Spleen (tissue), 7 donors: ENCODE measurements around a stretch of chr11.

GRCh38 chr11:1873072-1874135 lies 18.3 kb downstream of the PRR33 start:
- PRO-cap, 4 experiments, result peak in 1 of 4 experiments; most common plus-strand start chr11:1873406 (in 1); most common minus-strand start chr11:1873282 (in 1)
- RAMPAGE, long total RNA, 4 experiments, result no peak in any of the 4 experiments

GRCh38 chr11:1888217-1888770 lies 3.4 kb downstream of the PRR33 start:
- PRO-cap, 4 experiments, result no peak in any of the 4 experiments
- RAMPAGE, long total RNA, 4 experiments, result no peak in any of the 4 experiments

DNA sequence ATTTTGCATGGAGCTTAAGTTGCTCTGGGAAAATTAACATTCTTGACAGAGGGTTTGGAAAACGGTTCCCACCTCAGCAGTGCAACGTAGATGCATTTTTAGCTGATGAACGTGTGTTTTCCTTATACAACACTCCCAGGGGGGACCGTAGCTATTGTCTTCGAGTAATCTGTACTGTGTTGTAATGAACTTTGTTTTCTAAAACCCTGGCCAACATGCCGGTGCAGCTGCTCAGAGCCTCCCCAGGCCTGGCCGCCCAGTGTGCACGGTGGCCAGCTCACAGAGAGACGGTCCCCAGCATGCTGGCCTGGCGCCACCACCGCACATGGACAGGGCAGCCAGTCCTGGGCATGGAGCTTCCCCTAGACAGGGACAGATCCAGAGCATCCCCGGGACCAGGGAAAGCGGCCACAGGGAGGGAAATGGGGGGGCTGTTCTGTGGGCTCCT lies 2.1 kb downstream of the TNNT3 start:
- PRO-cap, 4 experiments, result no peak in any of the 4 experiments
- RAMPAGE, long total RNA, 4 experiments, result no peak in any of the 4 experiments

GRCh38 chr11:1943631-1944267 lies 3.4 kb upstream of the MRPL23 start:
- PRO-cap, 4 experiments, result no peak in any of the 4 experiments
- RAMPAGE, long total RNA, 4 experiments, result no peak in any of the 4 experiments

GRCh38 chr11:2128840-2129493 lies 10.2 kb downstream of the IGF2 start:
- PRO-cap, 4 experiments, result no peak in any of the 4 experiments
- RAMPAGE, long total RNA, 4 experiments, result no peak in any of the 4 experiments

DNA sequence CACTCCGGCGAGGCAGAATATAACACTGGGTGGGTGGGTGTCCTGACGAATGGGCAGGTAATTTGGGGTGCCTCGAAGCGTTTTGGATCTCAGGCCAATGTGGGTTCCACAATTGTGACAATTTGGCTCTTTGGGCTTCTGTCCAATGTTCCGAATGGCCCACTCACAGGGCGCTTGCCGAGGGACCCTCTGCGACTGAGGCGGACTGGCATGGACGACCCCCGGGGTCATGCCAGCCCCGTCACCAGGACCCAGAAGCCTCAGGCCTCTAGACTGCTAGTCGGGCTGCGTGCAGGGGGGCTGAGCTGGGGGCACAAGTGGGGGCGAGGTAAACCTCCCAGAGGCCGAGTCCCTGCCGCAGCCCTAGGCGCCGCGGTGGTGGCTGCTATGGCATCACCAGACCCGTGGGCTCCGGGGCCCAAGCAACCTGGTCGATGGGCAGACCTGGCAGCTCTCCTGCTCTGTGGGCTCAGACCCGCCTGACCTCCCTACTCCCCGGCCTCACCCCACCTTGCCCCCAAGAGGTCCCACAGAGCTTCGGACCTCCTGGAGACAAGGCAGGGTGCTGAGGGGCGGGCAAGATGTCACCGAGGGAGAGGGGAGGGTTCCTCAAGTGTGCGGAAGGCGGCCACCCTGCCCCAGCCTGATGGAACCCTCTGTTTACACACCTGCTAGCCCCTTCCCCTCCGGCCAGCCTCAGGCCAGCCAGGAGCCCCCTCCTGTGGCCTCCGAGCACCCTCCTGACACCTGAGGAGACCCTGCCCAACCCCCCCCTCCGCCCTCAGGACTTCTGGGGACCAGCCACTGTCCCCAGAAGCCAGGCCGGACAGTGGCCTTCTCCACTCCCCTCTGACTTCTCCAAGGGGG lies 9.5 kb downstream of the IGF2 start:
- PRO-cap, 4 experiments, result no peak in any of the 4 experiments
- RAMPAGE, long total RNA, 4 experiments, result no peak in any of the 4 experiments

GRCh38 chr11:2157344-2157785 lies 3.6 kb downstream of the INS start:
- PRO-cap, 4 experiments, result no peak in any of the 4 experiments
- RAMPAGE, long total RNA, 4 experiments, result no peak in any of the 4 experiments

GRCh38 chr11:2161361-2161807 lies 375 bp upstream of the INS start:
- PRO-cap, 4 experiments, result no peak in any of the 4 experiments
- RAMPAGE, long total RNA, 4 experiments, result no peak in any of the 4 experiments

DNA sequence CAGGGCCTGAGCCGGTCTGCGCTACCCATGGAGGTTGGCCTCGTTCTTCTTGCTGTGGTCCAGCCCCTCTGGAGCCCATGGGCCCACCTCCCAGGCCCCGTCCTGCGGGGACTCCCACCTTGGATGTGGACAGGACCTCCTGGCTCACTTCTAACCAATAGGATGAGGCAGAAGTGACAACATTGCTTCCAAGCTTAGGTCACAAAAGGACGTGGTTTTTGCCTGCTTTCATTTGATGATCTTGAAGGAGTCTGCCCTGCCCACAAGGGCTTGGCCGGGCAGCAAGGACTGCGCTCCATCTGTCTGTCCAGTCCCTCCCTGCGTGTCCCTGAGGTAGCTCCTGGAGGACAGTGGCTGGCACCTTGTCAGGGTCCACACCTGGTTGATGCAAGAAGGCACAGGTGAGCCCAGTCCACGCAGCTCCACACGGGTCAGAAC lies 38.5 kb upstream of the TH start:
- PRO-cap, 4 experiments, result no peak in any of the 4 experiments
- RAMPAGE, long total RNA, 4 experiments, result no peak in any of the 4 experiments

DNA sequence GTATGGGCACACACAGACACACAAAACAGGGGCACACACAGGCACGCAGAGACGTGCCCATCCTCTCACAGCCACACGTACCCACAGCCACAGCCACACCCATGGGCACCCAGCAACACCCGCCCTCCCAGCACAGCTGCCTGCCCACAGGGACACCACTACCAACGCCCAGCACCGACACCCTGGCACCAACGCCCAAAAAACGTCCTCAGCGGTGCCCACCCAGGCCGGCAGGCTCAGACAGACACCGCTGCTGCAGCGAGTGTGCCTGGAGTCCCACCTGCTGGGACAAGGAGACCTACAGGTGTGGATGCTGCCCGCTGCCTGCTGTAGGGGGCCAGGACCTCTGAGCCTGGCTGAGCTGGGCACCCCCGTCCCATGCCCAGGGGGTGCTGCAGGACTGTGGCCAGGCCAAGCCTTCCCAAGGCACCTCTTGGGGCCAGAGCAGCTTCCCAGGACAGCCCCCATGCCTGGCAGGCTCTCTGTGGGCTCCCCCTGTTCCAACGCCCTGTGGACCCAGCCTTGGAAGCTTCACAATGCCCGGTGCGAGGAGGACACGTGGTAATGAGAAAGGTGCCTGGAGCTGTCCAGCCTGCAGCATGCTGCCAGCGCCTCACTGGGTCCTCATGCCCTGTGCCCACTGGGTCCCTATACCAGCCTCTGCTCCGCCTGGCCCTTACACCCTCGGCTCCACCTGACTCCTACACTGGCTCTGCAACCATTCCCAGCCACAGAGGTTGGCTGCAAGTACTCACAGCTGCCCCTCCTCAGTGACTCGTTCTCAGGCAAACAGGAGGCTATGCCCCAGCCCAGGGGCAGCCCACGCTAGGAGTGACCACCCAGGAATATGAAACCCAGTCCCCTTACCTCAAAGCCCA lies 45.8 kb upstream of the TH start:
- PRO-cap, 4 experiments, result no peak in any of the 4 experiments
- RAMPAGE, long total RNA, 4 experiments, result no peak in any of the 4 experiments

DNA sequence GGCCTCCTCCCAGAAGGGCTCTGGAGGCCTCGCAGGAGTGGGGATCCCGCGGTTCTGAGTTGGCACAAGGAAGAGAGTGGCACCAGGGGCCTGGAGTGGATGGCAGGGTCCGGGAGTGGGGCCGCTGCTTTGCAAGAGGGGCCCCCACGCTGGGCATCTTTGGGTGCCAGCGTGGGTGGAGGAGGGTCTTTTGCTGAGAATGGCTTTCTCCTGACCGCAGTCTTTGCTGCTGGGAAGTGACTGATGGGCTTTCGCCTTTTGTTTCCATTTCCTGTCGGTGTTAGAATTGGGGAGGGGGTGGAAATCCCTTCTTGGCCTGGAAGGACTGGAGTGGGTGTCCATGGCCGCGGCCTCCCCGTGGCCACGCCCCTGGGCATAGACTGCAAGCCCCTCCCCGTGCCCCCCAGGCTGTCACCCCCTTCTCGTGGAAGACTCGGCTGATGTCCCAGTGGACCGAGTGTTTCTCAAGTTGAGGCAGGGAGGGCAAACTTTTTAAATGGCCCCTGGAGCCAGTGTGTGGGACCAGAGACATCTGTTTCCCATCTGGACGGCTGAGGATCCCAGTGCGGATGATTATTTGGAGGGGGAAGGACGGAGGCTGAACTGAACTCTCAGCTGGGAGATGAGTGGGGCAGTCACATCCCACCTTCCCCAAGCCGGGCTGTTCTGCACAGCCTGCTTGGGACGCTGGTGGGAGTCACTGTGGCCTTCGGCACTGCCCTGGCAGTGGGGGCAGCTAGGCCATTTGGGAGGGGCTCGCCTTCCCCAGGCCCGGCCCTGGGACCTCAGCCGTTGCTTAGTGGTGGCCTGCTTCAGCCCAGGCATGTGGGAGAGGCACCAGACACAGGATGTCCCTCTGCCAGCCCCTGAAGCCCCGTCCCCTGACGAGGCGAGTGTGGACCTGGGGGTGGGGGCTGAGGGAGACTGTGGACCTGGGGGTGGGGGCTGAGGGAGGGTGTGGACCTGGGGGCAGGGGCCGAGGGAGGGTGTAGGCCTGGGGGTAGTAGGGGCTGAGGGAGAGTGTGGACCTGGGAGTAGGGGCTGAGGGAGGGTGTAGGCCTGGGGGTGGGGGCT lies 1.5 kb downstream of the CD81 start:
- PRO-cap, 4 experiments, result peak in 3 of 4 experiments; most common plus-strand start position 824 of the sequence (in 2); most common minus-strand start position 220 of the sequence (in 1)
- RAMPAGE, long total RNA, 4 experiments, result start-site peak on the plus strand in 3 of 4 experiments, centred at positions 795 to 818 of the sequence, 31 to 59 reads per replicate

DNA sequence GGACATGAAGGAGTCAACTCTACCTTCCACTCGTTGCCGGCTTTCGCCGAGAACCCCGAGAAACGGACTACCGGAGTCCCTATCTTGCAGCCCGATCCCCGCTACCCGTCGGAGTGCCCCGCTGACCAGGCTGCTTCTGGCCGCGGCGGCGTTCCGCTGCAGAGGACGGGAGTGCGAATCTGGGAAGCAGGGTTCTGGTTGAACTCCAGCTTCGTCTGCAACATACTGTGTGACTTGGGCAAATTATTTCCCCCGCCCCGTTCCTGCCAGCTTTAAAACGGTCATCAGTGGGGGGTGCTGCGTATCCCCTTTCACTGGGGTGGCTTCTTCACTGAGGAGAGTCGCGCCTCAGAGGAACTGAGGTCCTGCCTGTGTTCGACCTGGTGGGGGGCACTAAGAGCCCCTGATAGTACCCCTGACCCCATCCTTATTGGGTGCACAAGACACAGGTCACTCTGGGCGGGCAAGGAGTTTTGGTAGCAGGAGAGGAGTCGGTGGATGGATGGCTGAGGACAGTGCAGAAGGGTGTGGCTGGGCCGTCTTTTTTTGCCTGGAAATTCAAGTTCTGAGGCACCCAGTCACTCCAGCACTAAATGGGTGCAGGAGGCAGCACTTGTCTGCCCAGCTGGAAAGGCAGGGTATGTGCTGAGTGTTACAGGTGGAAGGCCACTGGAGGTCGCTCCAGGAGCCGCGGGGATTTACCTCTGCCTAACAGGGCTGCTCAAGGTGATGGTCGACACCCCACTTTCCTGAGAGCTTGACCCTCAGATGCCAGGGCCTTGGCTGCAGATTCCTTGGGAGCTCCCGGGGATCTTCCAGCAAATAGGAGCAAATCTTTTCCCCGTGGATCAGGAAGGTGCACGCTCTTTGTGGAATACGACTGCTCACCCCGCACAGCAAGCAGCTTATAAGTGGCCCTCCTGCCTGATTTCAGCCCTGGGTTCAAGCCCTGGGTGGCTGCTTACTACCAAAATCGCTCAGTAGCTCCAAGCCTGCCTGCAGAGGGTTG lies 878 bp downstream of the TSSC4 start:
- PRO-cap, 4 experiments, result peak in 1 of 4 experiments; most common plus-strand start position 161 of the sequence (in 1); most common minus-strand start position 167 of the sequence (in 1)
- RAMPAGE, long total RNA, 4 experiments, result no peak in any of the 4 experiments

DNA sequence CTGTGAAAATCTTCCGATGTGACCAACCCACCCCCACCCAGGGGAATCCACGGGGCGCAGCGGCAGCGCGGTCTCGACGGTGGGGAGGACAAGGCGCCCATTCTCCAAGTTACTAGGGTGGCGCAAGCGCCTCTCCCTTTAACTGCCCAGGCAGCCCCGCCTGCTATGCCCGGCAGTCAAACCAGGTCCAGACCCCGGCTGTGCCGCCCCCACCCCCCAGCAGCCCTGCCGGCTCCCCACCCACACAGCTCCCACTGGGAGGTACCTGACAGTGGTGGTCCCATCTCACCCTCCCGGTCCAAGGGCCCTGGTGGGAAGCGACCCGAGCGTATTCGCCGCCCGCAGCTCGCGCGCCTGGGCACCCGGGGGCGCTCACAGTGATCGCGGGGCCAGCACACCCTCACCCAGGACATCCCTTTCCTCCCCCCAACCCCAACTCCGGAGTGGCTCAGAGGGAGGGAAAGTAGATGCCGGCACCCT lies 382 bp downstream of the TRPM5 start:
- PRO-cap, 4 experiments, result no peak in any of the 4 experiments
- RAMPAGE, long total RNA, 4 experiments, result no peak in any of the 4 experiments

- PRO-cap, 4 experiments, result no peak in any of the 4 experiments
- RAMPAGE, long total RNA, 4 experiments, result no peak in any of the 4 experiments
Observed at GRCh38 chr11:2461188-2461704, 16.4 kb downstream of the KCNQ1 start.

GRCh38 chr11:2697834-2698282 lies 187.7 kb downstream of the CDKN1C start:
- PRO-cap, 4 experiments, result no peak in any of the 4 experiments
- RAMPAGE, long total RNA, 4 experiments, result no peak in any of the 4 experiments

- PRO-cap, 4 experiments, result no peak in any of the 4 experiments
- RAMPAGE, long total RNA, 4 experiments, result no peak in any of the 4 experiments
Observed at GRCh38 chr11:2729937-2730354, 155.6 kb downstream of the CDKN1C start.

GRCh38 chr11:2778024-2779166 lies 107.2 kb downstream of the CDKN1C start:
- PRO-cap, 4 experiments, result no peak in any of the 4 experiments
- RAMPAGE, long total RNA, 4 experiments, result no peak in any of the 4 experiments

GRCh38 chr11:2811505-2812161 lies 73.9 kb downstream of the CDKN1C start:
- PRO-cap, 4 experiments, result peak in 3 of 4 experiments; most common plus-strand start chr11:2811882 (in 3)
- RAMPAGE, long total RNA, 4 experiments, result no peak in any of the 4 experiments

GRCh38 chr11:2881617-2882408 lies 3.8 kb downstream of the CDKN1C start:
- PRO-cap, 4 experiments, result no peak in any of the 4 experiments
- RAMPAGE, long total RNA, 4 experiments, result no peak in any of the 4 experiments

DNA sequence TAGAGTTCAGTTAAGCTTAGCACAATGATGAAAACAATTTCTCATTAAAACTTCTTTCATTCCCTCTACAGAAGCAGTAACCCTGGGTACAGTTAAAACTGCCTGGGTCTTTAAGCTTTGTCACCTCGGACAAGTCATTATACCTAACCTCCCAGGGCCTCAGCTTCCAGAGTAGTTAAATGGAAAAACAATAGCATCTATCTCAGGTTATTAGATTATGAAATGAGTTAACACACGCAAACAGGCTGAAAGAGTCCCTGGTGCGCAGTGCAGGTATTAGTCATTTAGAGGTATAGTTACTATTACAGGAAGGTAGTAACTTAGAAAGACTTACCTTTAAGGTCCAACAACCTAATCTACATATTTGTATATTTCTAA lies 1.6 kb downstream of the NAP1L4 start:
- PRO-cap, 4 experiments, result no peak in any of the 4 experiments
- RAMPAGE, long total RNA, 4 experiments, result no peak in any of the 4 experiments